MCF 10A (cell line): ENCODE measurements around a stretch of chr17.

DNA sequence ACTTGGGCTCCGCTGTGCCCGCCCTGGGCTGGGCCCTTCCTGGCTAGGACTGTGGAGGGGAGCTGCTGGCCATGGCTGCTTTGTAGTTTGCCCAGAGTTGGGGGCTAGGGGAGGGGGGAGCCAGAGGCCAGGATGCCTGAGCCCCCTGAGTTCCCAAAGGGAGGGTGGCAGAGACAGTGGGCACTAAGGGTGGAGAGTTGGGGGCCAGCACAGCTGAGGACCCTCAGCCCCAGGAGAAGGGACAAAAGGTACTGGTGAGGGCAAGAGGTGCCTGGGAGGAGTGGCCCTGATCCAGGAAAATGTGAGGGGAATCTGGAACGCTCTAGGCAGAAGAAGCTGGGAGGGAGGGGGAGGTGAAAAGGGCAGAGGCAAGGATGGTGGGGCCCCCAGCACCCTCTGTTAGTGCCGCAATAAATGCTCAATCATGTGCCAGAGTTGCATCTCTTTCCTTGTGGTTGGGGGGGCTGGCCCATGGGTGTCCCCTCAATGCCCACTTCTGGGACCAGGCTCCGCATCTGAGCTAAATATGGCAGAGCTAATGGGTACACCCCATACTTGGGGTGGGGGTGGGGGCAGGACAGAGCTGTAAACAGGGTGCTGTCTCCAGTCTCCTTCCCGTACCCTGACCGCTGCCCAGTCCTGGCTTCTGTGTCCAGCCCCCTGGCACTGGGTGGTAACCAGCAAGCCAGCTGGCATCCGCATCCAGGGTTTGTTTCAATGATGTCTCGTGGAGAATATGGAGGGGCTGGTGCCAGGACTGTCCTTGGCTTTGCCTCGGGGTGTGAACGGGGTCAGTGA lies 1.2 kb downstream of the TCAP start:
- PRO-cap = no peak
- RRBS = no CpG with 5 or more reads among the region's 11 CpGs

DNA sequence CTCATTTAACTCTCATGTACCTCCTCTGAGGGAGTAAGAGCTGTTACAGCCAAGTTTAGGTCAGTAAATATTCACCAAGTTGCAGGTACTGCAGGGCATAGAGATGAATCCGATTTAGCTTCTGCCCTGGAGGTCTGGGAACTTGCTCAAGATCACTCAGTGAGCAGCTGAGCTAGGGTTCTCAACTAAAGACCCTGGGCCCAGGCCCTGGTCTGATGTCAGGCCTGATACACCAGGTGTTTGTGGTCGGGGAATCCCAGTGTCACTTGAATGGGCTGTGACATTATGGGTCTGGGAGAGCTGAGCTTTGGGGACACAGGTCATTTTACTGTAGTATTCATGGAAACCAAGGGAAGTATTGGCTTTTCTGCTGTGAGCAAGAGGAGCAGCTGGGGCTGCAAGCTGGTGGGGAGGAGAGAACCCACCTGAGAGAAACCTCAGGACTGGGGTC lies 3.7 kb downstream of the ERBB2 start:
- PRO-cap = no peak
- RRBS = no CpG with 5 or more reads among the region's 2 CpGs

DNA sequence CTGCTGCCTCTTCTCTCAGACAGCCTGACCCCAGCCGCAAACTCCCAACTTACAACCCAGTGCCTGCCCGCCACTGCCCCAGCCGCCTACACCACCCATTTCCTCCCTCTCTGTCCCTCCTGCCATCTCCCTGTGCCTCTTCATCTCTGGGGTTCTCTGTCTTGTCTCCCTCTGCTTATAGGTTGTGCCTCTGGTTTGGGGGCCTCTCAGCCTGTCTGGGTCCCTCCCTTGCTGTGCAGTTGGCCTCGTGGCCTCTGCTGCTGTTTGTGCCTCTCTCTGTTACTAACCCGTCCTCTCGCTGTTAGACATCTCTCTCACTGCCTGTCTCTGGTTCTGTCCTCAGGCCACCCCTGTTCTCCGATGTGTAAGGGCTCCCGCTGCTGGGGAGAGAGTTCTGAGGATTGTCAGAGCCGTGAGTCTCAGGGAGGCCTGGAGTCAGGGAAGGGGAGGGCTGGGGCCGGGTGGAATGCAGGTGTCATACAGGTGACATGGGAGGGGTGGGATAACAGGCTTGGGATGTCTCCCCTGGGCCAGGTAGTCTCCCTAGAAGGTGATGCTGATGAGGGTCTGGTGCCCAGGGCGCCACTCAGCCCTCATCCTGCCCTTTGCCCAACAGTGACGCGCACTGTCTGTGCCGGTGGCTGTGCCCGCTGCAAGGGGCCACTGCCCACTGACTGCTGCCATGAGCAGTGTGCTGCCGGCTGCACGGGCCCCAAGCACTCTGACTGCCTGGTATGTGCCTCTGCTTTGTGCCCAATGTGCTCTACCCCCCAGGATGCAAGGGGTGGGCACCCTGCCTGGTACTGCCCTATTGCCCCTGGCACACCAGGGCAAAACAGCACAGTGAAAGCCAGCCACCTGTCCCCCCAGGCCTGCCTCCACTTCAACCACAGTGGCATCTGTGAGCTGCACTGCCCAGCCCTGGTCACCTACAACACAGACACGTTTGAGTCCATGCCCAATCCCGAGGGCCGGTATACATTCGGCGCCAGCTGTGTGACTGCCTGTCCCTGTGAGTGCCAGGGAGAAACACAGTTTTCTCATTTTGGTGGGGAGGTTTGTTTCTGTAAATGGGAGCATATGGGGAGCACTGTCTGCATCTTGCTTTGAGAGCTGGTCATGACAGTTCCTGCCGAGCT lies 10.0 kb downstream of the ERBB2 start:
- PRO-cap = no peak
- RRBS = 90% methylated on average over 3 of the region's 23 CpGs

- PRO-cap = bidirectional peak, plus-strand start at chr17:39753921, minus-strand start at chr17:39753858; bidirectional peak, plus-strand start at chr17:39754607, minus-strand start at chr17:39754307
- RRBS = 12% methylated on average over 46 of the region's 124 CpGs
These were observed 16.4 kb downstream of the GRB7 start for GRCh38 chr17:39753799-39754779.

DNA sequence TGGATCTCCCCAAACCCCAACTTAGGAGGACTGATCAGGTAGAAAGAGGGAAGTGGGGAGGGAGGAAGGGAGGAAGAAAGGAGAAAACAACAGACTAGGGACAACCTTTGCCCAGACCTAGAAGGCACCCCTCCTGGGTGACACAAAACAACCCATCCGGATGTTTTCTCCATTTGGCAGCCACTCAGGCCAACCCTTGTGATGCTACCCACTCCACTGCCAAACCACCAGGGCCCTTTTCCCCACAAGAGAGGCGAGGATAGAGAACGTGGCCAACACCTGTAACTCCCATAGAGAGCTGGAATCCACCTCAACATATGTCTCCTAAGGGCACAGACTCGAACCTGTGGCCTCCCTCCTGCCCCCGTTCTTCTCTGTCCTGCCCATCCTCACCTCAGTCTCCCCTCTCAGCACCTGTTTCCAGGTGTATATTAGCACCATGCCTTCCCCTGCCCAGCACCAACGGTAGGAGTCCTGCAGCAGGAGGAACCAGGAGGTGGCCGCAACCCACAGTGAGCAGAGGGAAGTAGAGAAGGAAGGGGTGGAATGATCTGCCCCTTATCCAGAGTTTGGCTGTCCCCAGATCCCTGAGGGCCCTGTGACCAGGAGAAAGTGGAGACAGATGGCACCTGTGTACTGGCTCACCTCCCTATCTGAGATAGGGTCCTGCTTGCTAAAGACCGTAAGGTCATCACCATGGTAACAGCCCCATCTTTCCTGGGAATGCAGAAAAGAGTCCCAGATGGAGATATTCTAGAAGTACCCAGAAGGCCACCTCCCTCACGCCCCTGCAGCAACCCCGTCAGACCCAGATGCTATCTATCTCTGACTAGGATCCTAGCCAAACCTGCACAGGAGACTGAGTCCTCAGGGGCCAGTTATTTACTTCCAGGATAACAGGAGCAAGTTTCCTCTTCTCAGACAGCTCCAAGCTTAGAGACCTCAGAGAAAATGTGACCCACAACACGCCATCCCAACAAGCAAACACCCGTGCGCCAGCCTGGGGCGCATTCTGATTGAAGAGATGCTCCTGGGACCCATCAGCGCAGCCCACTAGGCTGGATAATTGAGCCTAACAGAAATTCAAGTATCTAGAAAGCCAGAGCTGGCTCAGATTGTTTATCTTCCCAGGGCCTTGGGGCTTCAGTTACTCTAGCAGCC lies 2.2 kb downstream of the ORMDL3 start:
- PRO-cap = no peak
- RRBS = no CpG with 5 or more reads among the region's 15 CpGs

GRCh38 chr17:39950674-39951156 lies 12.1 kb upstream of the GSDMA start:
- PRO-cap = no peak
- RRBS = no CpG with 5 or more reads among the region's 4 CpGs

DNA sequence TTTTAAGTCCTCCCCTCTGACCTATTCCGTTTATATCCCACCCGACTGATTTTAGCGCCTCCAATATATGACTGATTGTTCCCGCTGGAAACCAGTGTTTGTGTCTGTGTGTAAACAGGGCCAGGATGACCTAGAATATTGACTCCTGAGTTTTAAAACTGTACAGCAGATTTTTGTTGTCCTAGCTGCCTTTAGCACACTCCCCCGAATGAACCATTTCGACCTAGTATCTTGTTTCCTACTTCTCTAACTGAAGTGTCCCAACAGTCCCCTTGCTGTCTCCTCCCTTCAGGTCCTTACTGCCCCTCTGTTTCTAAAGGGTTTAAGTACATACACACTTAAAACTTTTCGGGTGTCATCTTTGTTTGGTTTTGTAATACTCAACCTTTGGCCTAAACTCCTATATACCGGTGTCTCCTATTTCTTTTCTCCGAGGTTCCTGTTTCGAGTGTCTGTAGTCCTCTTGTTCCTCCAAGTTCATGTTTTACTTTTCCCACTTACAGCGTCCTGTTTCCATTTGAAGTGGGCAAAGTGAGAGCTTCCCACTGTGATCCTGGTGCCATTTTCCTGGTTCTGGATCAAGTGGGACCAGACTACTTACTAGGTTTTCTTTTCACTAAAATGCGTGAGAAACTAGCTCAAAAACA lies 980 bp downstream of the PSMD3 start:
- PRO-cap = no peak
- RRBS = no CpG with 5 or more reads among the region's 12 CpGs

GRCh38 chr17:40032258-40033039 lies 17.2 kb downstream of the CSF3 start:
- PRO-cap = unidirectional peak, minus-strand start at chr17:40032745
- RRBS = no CpG with 5 or more reads among the region's 9 CpGs

GRCh38 chr17:40092352-40092979 lies 7.9 kb downstream of the NR1D1 start:
- PRO-cap = no peak
- RRBS = no CpG with 5 or more reads among the region's 7 CpGs

DNA sequence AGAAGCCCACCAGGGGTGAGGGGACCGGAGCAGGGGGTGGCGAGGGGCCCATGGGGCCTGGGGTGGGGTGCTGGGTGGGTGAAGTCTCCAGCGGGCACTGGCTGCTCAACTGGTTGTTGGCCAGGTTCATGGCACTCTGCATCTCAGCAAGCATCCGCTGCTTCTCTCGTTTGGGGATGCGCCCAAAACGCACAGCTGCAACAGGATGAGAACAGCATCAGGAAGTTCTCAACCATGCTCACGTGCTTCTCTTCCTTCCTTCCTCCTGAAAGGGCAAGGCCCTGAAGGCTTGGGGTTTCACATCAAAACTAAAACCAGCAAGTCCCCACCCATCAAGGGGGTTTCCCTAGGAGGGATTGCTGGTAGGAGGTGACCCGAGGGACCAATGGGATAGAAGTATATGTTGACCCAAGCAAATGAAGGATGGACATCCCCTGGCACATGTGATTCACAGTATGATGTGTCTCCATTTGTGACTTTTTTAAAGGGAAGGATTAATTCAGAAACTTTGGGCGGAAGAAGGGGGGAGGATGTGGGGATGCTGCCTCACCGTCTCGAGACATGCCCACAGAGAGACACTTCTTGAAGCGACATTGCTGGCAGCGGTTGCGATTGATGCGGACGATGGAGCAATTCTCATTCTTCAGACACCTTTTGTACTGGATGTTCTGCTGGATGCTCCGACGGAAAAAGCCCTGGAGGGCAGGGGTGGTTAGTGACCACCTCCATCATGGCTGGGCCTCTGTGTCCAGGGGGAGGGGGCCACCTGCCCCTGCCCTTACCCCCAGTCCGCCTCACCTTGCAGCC lies 4.3 kb downstream of the NR1D1 start:
- PRO-cap = no peak
- RRBS = no CpG with 5 or more reads among the region's 20 CpGs

DNA sequence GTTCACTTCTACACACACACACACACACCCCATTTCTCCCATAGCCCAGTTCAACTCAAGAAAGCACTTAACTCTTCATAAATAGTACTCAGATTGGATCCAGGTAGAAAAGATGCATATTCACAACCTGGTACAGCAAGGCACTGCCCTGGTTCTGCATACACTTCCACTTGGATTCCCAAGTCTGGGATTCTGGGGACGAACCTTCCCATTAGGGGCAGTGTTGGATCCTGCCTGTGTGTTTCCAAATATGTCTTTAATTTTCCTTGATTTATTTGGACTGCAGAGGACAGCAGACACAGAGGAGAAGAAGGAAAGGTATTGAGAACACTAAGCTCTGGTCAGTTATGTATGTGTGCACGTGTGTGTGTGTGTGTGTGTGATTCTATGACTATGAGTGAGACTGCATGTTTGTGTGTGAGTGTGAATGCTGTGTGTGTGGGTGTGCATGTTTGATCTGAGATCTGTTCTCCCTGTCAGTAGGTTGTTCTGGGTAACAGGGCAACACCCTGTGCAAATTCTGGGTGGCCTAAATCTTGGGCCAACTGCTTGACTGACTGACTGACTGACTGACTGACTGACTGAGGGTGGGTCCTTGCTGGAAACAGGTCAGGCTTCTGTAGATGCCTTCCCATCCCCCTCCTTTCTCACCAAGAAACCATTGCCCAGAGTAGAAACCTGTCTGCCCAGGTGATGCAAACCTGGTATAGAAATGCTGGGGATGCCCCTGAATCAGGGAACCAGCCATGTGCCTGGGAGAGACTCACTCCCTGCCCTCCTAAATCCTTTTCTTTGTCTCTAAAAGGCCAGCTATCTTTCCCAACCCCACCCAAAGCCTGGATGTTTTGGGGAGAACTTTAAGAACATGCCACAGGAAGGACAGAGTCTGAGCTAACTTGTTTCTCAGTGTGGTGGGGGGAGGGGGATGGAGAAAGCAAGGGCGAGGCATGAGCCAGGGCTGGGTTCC lies 4.2 kb upstream of the NR1D1 start:
- PRO-cap = no peak
- RRBS = no CpG with 5 or more reads among the region's 3 CpGs

GRCh38 chr17:40125886-40126494 lies 4.2 kb downstream of the MSL1 start:
- PRO-cap = no peak
- RRBS = no CpG with 5 or more reads among the region's 8 CpGs

DNA sequence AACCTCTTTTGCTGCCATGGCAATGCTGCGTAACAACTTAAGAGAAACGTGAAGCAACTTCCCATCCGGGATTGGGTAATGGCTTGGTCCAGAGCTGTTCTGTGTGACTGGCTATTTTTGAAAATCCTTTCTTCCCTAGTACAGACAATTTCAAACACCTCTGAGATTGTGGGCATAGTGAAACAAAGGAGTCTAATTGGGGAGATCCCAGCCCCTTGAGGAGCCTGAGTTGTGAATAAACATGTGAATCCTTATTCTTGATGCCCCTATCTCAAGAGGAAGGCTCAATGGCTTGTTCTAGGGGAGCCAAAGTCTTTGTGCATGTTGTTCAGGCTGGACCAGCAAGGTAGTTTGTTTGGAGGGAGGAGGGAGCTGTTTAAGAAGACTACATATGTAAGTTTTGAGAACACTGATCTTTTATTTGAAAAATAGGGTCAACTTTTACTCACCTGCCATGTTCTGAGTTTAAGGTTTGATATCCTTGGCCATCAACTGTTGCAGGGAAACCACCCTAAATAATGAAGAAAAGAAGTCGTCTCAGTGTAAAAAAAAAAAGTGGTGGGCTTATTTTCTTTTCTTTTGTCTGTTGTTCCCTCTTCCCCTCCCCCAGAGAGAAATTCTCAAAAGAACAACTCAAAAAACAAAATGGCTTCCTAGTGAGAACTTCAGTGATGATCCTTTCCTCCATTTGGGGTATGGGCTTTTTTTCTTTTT lies 9.2 kb downstream of the MSL1 start:
- PRO-cap = no peak
- RRBS = no CpG with 5 or more reads among the region's 4 CpGs

DNA sequence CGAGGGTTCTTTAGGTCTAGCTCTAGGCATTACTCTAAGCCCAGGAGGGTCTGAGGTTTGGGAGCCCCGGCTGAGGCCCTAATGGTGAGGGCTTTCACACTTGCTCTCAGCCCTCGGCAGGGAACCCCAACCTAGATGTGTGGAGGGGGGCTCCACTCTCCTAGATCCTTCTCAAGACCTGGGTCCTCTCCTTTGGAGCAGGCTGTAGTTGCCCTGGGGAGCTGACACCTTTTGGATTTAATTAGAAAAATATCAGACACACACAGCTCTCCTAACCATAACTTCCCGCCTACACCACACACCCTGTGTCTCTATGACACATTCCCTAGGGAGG lies 2.4 kb downstream of the RAPGEFL1 start:
- PRO-cap = no peak
- RRBS = no CpG with 5 or more reads among the region's 4 CpGs

DNA sequence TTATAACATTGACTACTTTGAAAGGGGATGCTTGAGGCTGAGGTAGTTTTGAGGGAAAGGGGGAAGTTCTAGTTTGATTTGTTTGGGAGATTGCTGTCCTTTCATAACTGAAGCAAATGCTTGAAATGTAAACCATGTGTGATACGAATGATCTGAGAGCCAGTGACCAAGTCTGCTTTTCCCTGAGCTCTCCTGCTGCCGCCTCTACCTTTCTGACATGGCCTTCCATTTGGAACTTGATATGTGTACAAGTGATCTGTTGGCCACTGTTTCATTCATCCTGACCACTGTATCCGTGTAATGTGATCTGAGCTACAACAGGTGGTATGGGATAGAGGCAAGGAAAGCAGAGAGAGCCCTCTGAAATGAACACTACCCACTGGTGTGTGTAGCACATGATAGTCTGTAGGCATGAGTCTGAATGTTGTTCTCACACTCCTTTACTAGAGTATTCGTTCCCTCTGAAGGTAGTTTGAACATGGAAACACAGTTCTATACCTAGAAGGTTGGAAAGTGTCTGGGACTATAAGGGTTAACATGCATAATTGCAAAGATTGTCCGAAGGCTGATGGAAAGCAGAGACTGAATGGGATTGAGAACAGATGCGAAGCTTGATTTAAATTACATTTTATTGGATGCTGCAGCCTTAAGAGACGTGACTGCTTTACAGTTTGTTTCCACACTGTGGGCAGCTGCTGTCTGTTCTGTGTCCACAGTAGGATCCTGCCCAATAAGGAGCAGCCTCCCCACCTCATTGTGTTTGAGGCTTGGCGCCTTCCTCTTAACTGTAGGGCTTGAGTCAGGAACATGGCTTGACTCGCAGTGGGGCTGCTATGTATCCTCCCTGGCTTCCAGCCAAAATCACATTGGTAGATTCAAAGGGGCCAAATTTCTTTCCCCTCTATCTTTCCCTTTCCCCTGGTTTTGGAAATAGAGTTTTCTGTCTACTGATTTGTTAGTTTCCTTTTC lies 5.5 kb upstream of the RARA start:
- PRO-cap = no peak
- RRBS = no CpG with 5 or more reads among the region's 9 CpGs

DNA sequence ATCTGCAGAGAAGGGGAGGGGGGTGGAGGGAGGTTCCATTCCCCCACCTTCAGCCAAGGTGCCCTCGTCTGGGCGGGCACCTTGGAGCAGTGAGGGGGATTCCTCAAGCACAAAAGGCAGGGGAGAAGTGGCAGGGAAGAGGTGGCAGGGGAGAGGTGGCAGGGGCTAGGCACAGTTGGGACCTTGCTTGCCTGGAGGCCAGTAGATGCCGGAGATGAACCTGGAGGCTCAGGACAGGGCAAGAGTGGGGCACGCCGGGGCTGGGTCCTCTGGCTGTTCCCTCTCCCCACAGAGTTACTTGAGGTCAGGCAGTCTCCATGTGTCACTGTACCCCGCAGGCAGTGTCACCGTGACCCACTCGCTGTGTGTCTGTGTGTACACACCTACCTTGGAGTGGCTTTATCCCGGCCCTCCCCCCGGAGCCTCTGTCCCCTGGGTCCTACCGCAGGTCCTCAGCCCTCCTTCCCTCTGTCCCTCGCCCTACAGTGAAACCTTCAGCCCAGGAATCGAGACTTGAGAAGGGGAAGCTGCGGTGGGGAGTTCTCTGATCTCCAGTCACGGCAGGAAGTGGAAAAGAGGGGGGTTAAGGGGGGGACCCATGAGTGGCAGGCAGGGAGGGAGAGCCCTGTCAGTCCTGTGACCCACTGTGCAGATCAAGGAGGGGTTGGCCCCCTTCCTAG lies 13.3 kb downstream of the RARA start:
- PRO-cap = no peak
- RRBS = 17% methylated on average over 1 of the region's 15 CpGs

DNA sequence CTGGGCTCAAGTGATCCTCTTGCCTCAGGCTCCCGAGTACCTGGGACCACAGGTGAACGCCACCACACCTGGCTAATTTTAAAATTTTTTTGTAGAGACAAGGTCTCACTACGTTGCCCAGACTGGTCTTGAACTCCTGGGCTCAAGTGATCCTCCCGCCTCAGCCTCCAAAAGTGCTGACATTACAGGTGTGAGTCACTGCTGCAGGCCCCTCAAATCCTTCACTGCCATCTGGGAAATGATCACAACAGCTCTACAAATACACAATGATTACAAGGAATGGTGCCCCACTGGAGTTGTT lies 923 bp upstream of the IGFBP4 start:
- PRO-cap = no peak
- RRBS = no CpG with 5 or more reads among the region's 4 CpGs

GRCh38 chr17:40456064-40457293 lies 13.2 kb downstream of the IGFBP4 start:
- PRO-cap = no peak
- RRBS = no CpG with 5 or more reads among the region's 23 CpGs

GRCh38 chr17:40461990-40463048 lies 19.1 kb downstream of the IGFBP4 start:
- PRO-cap = bidirectional peak, plus-strand start at chr17:40462312, minus-strand start at chr17:40462191; bidirectional peak, plus-strand start at chr17:40462511, minus-strand start at chr17:40462371
- RRBS = no CpG with 5 or more reads among the region's 15 CpGs

DNA sequence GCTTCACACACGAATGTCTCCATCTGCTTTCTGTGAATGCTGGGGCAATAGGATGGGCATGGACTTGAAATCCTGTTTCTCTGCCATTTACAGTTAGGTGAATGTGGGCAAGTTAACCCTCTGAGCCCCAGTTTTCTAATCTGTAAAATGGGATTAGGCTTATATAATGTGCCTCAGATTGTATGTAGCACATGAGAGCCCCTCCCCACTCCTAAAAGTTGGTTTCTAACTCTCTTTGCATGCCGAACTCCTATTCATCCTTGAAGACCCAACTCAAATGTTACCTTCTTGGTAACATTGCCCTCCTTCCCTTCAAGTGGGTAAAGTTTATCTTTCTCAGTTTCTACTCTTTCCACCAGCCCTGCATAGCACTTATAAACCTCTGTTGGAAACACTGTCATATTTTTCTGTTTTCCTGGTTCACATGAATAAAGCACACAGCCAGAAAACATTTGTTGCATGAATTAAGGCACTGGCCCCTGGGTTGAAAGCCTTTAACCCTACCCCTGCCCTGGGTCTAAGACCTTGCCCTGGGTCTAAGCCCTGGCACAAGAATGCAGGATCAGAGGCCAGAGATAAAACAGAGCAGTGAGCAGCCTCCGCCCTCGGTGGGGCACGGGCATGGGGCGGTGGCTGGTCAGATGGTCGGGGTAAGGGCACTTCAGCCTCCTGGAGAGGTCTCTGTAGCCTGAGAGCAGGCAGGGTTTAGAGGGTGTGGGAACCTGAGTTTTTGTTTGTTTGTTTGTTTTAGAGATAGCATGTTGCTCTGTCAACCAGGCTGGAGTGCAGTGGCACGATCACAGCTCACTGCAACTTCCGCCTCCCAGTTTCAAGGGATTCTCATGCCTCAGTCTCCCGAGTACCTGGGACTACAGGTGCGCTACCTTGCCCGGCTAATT lies 28.0 kb downstream of the TNS4 start:
- PRO-cap = bidirectional peak, plus-strand start at position 403 of the sequence, minus-strand start at position 217 of the sequence; bidirectional peak, plus-strand start at position 807 of the sequence, minus-strand start at position 725 of the sequence
- RRBS = no CpG with 5 or more reads among the region's 12 CpGs